Jejunum (tissue), 1 donor: ENCODE measurements around the gene BEND3.

DNA sequence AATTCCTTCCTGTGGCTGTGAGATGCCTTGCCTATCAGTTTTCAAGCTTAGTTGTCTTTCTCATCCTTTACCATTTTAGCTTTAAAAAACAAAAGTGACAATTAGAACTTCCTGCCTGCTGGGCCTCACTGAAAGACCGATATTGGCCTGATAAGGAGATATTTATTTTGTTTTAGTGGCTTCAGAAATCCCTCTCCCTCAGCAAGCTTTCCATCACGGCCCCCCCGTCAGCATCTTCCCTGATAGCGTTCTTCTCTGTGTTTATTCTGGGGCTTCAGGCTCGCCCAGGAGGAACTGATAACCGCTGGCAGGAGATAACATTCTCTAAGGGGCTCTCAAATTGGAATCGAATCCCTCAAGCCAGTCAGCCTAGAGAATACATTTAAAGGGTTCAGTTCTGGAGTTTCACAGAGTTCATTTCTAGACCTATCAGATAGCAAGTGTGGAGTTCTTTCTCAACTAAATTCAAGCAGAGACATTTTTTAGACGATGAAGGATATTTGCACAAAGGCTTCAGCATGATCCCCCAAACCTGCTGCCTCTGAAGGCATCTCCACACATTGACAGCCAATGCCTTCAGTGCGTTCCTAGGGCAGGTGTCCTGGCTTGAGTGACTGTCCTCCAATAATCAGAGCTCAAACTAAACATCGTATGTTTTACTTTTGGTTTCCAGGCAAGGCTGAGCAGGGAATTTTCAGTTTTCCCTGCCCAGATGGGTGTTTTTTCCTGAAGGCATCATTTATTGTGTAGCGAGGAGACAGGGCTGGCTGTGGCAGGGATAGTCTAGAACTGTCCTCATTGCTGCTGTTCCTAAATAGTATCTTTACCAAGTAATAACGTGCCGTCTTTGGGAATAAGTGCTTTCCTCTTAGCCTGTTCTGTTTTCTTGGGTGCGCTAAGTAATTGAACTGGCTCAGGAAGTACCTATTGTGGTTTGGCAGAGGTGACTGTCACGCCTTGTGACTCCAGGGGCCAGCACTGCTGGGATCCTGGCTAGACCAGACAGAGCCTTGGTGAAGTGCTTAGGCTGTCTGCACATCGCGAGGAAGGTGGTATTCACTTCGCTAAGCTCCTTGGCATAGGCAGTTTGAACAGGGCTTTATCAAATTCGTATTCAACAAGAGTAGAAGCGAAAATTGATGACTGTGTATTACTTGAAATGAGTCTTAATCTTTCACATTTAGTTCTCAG lies 17.2 kb downstream of the PRDM1 start:
- PRO-cap = no peak

GRCh38 chr6:106195609-106196120 lies 109.5 kb downstream of the PRDM1 start:
- PRO-cap = no peak

DNA sequence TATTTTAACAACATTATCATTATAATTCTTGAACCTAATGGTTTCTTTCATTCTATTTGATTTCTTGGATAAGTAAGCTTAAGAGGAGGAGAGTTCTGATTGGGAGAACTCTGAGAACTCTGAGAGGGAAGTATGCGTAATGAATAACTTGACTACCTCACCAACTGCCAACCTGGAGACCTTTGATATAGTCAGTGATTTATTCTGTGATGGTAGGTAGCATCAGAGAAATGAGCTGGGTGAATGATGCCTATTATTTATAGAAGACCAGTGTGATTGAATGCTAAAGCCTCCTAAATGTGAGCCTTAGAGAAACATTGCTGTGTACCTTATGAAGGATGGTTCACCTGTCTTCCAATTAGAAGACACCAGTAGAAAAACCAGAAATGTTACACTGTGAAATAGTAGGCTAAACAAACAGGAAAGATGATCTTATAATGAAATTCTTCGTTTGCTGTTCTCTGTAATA lies 114.9 kb downstream of the RTN4IP1 start:
- PRO-cap = bidirectional peak, plus-strand start at position 215 of the sequence, minus-strand start at position 121 of the sequence

- PRO-cap = no peak
Observed at GRCh38 chr6:106546247-106546764, 83.0 kb downstream of the RTN4IP1 start.

DNA sequence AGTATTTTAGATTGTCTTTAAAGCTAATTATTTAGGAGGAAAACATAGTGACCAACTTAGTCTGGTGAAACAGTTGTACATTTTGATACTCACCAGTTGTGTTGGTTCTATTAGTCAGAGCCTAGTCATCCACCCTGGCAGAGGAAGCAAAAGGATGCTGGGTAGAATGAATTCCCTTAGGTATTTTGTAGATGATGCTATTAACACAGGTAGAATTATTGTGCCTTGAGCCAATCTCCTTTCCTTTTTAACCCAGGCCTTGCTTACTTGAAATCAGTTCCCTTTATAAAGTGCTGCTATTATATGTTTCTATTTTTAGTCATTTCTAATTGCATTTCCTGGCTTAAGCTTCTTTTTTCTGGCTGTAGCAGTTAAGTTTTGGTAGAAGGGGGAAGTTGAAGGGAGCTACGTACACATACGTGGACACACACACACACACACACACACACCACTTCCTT lies 82.5 kb downstream of the RTN4IP1 start:
- PRO-cap = no peak

GRCh38 chr6:106666567-106667302 lies 37.4 kb downstream of the QRSL1 start:
- PRO-cap = no peak

DNA sequence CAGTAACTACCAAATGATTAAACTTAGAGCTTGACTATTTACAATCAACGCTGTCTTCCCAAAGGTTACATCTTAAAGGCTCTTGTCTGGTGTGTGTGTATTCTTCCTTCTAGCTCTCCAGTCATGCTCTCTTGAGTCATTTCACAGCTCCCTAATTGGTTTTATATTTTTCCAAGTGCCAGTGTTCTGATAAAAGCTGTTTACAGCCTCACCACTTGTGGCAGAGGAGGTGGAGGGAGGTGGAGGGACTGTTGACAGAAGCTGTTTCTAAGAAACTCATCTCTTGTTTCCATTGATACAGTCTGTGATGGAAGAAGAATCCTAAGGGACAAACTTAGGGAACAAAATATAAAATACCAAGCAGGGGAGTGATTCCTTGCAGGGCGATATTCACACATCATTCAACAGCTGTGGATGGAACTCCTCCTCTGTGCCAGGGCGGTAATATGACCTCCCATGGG lies 64.0 kb downstream of the QRSL1 start:
- PRO-cap = no peak

DNA sequence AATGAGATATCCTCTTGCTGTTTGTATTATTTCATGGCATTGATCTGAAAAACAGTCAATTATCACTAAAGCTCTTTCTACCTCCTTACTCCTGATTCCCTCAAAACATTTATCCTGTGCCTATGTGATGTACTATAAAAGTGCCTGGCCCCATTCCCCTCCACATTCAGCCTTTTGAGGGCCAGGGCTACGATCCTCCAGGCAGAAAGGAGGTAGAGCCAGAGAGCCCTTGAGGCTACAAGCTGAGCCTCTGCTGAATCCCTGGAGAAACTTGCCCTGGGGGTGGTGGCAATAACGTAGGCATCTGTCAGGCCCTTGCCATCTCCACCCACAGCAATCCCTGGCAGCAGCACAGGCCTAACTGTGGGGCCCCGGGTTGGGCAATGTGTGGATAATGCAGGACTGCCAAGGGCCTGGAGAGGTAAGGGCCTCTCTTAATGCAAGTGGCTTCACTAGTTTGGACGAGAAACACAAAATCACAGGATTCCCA lies 98.8 kb downstream of the QRSL1 start:
- PRO-cap = no peak

GRCh38 chr6:106739254-106739964 lies 110.0 kb downstream of the QRSL1 start:
- PRO-cap = no peak

GRCh38 chr6:106740339-106740811 lies 111.0 kb downstream of the QRSL1 start:
- PRO-cap = no peak

GRCh38 chr6:106790822-106791568 lies 161.6 kb downstream of the QRSL1 start:
- PRO-cap = no peak

DNA sequence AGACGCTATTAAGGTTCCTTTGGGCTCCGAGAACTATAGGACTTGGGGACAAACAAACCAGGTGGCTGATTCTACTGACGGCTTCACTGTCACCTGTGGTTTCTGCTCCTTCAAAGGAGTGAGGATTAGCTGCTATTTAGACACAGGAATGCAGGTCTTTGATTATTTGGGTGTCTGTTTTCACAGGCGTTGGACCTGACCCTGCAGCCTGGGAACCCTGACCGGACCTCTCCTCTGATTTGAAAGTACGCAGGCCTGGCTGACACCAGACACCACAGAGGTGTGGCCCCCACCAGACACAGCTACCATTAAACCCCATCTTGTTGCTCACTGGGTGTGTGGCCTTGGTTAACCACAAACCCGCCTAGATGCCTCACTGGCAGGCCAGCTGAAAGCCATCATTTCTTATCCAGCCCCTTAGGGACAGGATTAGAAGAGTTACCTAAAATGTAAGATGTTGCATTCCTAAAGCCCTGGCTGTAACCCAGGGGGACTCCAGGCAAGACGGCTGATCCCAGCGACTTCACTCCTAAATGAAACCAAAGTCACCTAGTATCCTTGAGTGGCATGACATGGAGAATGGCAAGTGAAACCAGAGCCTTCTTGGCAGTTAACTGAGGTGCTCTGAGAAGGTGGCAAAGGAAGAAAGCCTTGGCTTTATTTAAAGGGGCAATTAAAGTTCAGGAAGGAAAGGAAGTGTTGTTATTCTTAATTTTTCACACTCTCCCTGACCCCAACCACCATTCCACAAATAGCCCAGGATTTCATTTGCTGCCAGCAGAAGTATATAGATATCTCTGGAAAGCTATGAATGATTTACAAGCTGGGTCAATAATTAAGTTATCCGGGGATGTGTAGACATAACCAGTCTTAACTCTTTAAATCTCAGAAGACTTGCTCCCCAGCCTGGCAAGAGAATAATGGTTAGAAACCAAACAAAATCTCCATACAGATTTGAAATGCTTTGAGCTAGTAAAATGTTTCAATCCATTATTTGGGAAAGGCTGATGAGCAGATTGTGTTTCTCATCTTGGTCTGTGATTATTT lies 169.9 kb downstream of the QRSL1 start:
- PRO-cap = no peak

DNA sequence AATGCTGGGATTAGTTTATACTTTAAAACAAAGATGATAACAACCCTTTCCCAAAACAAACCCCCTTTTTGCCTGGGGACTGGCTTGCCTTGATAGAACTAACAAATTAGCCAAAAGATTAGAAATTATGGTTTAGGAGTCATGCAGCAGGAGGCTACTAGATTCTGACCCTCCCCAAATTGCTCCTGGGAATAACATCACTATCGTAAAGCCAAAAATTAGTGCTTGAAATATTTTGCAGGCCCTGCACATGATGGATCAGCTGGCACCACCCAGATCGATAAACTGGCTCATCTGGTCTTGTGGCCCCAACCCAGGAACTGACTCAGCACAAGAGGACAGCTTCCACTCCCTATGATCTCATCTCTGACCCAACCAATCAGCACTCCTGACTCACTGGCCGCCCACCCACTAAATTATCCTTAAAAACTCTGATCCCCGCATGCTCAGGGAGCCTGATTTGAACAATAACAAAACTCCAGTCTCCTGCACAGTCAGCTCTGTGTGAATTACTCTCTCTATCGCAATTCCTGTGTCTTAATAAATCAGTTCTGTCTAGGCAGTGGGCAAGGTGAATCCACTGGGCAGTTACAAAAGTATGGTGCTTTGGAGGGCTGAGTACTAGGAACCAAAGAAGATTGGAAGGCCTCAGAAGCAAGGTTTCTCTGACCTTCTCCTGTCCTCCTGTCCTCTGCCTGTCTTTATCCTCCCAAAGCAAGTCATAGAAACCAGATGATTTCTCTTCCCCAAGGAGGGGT lies 86.3 kb downstream of the CD24 start:
- PRO-cap = unidirectional peak, plus-strand start at position 452 of the sequence

DNA sequence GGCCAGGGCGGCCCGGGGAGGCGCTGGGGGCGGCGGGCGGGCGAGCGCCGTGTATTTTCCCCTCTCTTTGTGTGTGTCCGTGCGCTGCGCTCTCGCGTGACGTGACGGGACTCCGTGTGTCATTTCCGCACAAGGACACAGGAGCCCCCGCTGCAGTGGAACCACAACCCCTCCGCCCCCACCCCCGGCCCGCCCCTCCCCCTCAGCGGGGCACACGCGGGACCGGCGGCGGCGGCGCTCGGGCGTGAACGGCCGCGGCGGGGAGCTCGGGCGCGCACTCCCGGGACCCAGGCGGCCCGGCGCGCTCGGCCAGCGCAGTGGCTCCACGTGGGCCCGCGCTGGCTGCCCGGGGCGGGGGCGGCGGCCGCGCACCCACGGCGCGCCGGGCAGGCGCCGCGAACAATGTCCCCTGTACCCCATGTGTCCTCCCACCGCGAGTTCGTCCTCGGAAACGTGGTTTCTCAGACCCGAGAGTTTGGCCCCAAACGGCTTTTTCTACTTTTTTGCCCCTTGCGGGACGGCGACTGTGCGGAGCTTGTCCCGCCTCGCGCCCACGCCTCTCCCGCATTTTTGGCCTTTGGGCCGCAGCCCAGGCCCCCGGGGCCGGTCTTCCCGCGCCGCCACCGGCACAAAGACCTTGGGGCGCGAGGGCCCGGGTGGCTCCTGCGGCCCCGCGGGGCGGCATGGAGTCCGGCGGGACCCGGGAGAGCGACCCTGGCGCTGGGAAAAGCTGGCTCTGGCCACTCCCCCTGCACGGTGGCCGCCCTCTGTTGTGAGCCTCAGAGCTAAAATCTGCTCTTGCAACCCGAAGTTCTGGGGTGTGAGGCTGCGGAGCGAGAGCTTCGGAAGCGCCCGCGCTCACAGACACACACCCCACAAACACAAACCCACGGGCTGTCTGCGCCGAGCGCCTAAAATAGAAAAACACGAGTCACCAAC lies at the start of gene BEND3:
BEND3 (minus strand) TSS at position 319 of the 939 bp plus-strand sequence.
- PRO-cap = bidirectional peak, plus-strand start at position 245 of the sequence, minus-strand start outside the sequence; bidirectional peak, plus-strand start at position 808 of the sequence, minus-strand start at position 772 of the sequence

DNA sequence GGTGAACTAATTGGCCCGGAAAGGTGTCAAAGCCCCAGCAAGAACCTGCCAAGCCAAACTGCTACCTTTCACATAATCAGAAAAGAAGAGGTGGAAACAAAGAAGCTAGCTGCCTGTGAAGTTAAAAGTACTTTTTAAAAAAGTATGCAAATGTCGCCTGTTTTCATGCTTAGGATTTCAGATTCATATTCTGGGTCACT lies 106.4 kb upstream of the BEND3 start:
- PRO-cap = no peak

GRCh38 chr6:107328994-107329580 lies 130.3 kb downstream of the PDSS2 start:
- PRO-cap = no peak

DNA sequence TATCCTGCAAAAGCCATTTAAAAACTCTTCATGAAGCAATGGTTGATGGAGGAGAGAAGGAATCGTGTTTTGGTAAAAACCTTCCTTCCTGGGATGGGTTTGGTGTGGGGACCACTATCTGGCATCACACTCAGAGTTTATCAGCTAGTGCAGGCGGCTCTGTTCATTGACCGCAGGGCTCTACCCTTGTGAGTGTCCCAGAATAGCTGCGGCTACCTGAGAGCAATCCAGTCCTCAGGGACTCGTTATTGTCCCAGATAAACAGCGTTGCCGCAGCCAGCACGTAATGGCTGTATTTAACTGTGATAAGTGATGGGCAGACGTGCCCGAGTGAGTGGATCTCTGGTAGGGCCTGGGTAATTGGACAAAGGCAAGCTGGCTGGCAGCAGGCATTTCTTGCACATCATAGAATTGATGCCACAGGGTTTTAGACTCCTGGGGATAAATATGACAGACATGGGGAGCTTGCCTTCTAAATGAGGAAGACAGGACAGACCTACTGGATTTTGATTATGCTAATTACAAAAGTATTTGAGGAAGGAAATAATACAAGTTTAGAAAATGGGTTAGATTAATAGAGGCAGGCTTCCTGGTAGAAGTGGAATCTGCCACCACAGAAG lies 163.3 kb downstream of the SOBP start:
- PRO-cap = no peak

GRCh38 chr6:107793030-107793626 lies 31.0 kb downstream of the SCML4 start:
- PRO-cap = no peak

GRCh38 chr6:107859975-107860522 lies 35.9 kb upstream of the SCML4 start:
- PRO-cap = no peak

DNA sequence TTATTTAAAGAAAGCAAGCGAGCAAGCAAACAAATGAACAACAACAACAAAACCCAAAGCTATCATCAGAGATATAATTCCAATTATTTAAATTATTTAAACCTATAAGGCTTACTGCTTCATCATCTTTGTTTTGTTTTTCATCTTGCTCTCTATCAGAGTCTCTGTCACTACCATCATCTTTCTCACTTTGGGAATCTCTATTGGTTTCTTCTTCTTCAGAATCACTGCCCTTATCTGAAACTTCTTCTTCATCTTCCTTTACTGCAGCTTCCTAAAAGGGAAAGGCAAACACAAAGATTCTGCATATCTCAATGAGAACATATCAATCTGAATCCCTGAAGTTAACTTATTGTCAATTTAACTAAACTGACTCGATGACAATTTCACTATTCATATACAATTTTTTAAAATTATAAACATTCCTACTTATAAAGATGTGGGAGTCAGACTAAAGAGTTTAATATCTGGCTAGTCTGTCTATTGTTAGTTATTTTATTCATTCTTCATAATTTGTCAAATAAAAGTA lies 58.8 kb upstream of the SCML4 start:
- PRO-cap = no peak